Skin of body (tissue), 2 donors: ENCODE data around the gene PIM3.

DNA sequence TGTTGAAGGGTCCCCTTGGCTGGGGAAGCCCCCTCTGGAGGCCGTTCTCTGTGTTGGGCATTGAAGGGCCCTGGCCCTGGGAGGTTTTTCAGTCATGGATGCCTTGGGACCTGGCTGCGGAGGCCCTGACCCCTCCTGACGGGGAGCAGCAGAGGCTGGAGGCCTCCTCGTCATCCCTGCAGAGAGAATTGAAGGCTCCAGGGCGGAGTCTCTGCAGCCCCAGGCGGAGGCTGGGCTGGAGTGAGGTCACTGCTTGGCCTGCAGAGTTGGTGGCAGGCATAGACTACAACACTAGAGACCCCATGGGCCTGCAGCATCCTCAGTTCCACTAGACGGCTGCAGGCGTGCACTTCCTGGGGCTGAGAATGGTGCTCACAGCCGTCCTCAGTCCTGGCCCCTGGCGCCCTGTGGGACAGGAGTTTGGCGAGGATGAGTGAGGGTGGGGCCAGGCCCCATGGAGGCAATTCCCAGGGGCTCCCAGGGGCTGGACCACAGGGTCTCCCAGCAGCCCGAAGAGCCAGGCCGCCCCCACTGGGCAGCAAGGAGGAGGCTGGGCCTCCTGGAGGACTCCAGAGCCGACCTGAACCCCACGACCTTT, 143.4 kb downstream of the TAFA5 start:
- RAMPAGE, long total RNA, result no peak

DNA sequence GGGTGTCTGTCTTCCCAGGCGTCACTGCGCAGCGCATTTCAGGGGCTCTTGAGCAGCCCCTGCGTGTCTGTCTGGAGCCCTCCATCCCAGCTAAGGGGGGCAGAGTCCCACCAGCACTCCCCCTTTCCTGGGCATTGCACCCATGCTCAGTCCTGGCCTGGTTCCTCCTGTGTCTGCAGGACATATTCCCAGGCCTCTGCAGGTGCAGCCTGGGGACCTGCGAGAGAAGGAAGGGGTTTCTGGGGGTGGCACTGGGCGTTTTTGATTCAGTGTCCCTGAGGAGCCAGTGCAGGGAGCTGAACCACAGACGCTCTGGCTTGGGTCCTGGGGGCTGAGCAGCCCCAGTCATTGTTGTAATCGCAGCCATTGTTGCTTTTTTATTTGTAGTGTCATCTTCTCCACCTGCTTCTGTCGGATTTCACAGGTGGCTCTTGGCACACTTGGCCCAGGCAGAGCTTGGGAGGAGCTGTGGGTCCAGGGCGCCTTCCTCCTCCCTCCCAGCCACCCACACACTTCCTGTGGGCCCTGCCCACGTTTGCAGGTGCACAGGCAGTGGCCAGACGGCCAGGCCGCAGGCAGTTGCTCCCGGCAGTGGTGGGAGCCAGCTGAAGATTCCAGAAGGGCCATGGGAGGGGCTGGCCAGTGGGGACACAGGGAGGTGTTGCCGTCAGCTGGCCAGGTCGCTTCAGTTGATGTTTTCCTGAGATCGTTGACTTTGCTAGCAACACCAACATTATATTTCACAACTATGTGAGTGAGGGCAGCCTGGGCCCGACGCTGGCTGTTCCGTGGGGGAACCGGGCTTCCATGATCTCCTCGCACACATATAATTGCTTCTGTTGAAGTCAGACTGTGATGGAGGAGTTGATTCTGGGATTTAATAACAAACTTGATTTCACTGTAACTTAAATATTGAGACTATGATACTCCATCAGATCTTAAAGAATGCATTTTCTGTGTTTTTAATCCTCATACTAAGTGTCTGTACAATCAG, 146.4 kb downstream of the TAFA5 start:
- RAMPAGE, long total RNA, result no peak

DNA sequence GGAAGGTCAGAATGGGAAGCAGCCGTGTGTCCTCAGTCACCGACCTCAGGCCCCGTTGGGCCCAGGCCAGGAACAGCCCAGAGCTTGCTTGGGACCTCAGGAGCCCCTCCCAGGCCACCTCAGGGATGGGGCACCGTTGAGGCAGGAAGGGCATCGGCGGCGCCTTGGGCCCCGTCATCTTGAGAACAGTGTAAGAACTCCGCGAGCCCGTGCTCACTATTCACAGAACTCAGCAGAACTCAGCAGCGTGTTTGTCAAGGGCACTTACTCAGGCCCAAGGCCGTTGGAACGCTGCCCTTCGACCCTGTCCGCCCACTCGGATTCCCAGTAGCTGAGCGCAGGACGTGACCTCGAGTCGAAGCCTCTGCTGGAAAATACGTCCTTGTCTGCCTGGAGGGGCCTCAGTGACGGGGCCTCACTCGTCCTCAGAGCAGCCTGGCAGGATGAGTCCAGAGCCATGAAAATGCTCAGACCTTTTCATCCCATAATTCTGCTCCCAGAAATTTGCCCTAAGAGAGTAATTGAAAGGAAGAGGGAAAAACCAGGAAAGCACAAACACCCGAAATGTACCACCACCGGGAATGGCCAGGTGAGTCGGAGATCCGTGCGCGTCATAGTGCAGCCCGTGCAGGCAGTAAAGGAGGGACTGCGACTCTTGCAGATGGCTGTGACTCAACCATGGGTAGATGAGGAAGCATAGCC, 203.6 kb downstream of the TAFA5 start:
- RAMPAGE, long total RNA, result no peak

DNA sequence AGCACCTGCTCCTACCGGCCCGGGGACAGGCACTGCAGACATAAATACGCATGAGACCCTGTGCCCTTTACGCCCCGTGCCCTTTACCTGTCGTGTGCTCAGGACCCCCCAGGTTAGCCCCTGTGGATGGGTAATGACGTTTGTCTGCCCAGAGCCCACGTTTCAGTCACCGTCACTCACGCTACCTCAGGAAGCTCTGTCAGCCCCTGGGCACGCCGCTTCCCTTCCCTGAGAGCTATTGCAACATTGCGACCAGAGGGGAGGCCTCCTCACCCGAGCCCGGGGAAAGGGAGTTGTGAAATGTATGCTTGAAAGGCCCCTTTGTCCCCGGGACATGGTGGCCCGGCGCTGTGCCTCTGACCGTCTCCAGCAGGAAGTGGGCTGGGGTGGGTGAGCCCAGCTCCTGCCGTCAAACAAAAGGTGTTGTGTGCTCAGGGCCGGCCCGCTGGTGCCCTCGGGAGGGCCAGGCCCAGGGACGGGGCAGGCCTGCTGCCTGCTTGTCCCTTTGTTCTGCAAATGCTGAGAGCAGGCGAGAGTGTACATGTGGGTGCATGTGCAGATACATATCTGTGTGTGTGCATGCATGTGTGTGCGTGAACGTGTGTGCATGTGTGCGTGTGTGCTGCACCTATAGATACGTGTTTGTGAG, 213.3 kb downstream of the TAFA5 start:
- RAMPAGE, long total RNA, result no peak

DNA sequence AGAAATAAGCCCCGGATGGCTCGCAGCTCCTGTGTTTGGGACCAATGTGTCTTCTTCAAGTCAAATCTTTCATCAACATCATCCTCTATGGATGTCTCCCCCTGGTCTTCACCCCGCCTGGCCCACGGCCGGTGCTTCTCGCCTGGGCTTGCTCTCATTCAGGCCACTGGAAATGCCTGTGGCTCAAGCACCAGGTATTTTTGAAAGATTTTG, 568.5 kb downstream of the TAFA5 start:
- RAMPAGE, long total RNA, result no peak

GRCh38 chr22:49450167-49450644, 377.5 kb downstream of the BRD1 start:
- RAMPAGE, long total RNA, result no peak

DNA sequence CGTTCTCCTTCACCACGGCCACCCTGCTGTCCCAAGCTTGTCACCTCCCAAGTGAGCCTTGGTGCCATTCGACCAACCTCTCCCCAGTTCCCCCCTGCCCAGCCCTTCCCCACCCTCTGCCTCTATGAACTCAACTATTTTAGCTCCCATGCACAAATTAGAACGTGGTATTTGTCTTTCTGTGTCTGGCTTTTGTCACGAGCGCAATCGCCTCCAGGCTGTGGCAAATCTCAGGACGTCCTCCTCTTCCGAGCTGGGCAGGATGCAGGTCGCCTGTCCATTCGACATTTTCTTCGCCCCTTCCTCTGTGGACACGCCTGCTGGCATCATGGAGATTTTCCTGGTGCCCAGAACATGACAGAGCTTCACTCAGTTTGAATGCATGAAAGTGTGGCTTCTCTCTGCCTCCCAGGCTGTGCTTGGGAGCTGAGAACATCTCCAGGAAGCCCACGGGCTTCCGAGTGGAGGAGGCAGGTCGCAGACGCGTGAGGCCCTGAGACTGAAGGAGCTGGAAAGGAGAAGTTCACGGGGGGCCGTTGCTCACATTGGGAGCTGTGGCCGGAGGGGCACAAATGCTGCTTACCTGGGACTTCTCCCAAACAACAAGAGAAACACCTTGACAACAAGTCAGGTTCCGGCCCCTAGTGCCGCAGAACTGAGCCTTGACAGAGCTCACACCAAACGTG, 207.2 kb downstream of the BRD1 start:
- RAMPAGE, long total RNA, result no peak

DNA sequence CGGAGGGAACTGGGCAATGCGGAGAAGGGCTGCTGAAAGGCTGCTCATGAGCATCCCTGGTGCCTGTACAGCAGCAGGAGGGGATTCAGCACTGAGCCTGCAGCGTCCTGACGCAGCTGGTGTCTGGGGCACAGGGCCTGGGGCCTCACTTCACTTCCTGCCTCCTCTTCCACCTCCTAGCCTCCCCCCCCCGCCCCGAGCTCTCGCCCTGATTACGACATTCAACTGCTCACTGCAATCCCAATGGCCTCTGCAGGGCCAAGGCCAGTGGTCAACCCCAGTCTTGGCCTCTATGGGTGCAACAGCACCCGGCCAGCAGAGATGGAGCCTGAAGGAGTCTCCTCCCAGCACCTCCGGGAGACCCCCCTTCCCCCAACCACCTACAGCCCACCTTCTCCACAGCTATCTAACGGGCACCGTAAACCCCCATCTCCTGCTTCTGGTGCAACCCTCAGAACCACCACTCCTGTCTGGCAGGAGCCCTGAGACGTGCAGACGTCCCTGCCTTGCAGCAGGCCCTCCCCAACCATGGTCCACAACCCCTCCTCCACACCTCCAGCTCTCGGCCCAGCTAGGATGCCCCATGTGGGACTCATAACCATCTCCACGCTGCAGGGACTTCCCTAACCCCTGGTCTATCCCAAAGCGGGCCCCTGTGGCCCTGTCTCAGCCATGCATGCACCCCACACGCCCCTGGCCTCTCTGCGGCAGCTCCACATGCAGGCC, 38.2 kb downstream of the BRD1 start:
- RAMPAGE, long total RNA, result no peak

DNA sequence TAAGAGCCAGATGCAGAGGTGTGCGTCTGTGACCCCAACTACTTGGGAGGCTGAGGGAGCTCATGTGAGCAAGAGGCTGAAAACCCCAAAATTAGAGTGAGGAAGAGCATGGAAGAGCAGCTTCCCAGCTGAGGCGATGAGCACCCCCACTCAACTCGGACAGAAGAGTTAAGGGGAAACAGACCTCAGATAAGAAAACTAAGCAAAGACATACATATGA, 21.4 kb downstream of the BRD1 start:
- RAMPAGE, long total RNA, result no peak

- RAMPAGE, long total RNA, result no peak
These were observed 10.0 kb downstream of the BRD1 start for GRCh38 chr22:49817396-49818259.

DNA sequence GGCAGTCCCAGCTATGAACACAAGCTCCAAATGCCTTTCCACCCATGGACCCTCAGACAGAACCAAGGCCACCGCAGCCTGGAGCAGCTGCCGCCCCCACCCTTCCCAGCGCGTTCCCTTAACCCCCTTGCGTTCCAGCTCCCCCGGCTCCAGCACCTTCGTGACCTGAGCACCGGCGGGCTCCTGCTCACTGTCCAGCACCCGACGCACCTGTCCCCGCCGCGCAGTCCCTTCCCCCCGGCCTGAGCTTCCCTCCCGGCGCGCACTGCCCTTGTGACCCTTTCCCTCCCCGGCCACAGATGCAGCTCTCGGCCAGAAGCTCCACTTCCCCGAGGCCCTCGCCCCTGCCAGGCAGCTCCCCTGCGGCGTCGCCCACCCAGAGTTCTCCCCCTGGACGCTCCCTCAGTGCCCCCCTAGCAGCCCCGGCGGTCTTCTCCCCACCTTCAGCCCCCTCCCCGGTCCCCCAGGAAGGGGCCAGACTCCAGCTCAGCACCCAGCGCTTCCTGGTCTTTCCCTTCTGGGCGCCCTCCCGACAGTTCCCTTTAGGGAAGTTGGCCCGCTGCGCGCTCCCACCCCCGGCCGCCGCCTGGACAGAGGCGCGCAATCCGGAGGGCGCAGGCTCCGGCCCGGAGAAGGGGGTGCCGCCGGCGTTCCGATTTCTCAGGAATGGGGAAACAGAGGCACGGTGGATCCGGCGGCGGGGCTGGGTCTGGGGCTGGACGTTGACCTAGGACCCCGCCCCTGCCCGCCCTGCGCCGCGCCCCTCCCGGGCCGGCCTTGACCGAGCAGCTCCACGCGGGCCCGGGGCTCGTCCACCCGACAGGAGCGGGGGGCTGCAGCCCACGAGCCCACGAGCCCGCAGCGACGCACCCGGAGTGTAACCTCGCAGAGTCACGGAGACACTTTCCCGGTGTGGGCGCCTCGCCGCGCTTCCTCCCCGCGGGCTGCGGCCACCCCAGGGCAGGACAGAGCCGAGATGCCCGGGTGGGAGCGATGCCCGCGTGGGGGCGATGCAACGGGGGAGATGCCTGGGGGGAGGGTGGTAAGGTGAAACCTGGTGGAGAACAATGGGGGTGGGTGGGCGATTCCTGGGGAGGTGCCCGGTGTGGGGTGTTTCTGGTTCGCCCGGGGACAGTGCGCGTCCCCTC, 5.3 kb upstream of the ZBED4 start:
- RAMPAGE, long total RNA, result no peak

- RAMPAGE, long total RNA, result no peak
These were observed 29.2 kb downstream of the ALG12 start for GRCh38 chr22:49888985-49889570.

- RAMPAGE, long total RNA, result no peak
These were observed 17.7 kb downstream of the CRELD2 start for GRCh38 chr22:49935934-49936650.

DNA sequence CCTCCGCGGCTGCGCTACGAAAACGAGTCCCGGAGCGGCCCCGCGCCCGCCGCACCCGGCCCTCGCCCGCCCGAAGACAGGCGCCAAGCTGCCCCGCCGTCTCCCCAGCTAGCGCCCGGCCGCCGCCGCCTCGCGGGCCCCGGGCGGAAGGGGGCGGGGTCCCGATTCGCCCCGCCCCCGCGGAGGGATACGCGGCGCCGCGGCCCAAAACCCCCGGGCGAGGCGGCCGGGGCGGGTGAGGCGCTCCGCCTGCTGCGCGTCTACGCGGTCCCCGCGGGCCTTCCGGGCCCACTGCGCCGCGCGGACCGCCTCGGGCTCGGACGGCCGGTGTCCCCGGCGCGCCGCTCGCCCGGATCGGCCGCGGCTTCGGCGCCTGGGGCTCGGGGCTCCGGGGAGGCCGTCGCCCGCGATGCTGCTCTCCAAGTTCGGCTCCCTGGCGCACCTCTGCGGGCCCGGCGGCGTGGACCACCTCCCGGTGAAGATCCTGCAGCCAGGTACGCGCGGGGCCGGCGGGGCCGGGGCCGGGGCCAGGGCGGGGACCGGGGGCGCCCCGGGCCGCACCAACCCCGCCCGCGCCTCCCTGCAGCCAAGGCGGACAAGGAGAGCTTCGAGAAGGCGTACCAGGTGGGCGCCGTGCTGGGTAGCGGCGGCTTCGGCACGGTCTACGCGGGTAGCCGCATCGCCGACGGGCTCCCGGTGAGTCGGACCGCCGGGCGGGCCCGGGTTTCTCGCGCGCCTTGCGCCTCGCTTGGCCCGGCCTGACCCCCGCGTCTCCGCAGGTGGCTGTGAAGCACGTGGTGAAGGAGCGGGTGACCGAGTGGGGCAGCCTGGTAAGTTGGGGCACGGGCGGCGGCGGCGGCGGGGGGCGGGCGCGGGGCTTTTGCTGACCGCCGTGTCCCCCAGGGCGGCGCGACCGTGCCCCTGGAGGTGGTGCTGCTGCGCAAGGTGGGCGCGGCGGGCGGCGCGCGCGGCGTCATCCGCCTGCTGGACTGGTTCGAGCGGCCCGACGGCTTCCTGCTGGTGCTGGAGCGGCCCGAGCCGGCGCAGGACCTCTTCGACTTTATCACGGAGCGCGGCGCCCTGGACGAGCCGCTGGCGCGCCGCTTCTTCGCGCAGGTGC, at the start of gene PIM3:
Gene PIM3 (plus strand): TSS at position 234 of the 1,120 bp plus-strand sequence.
- RAMPAGE, long total RNA, result no peak

DNA sequence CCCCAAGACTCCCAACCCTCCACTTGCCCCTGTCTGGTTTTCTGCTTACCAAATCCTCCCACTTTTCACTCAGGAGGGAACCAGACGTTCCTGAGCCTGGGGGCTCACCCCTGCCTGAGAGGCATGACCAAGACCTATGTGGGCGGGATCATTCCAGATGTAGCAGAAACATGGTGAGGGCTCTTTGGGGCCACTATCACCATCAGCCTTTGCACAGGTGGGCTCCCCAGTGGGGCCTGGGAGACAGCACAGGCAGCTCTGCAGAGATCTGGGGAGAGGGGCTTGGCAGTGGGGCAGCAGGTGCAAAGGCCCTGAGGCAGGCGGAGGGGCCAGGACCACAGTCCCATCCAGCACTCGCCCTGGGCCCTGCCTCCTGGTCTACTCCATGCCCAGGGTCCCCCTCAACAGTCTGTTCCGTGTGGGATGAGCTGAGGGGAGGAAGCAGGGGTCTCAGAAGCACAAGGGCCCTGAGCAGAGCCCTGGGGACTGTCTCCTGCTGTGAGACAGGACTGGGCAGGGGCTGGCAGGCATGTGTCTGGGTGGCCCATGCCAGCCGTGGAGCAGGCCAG, 9.3 kb downstream of the PIM3 start:
- RAMPAGE, long total RNA, result no peak

DNA sequence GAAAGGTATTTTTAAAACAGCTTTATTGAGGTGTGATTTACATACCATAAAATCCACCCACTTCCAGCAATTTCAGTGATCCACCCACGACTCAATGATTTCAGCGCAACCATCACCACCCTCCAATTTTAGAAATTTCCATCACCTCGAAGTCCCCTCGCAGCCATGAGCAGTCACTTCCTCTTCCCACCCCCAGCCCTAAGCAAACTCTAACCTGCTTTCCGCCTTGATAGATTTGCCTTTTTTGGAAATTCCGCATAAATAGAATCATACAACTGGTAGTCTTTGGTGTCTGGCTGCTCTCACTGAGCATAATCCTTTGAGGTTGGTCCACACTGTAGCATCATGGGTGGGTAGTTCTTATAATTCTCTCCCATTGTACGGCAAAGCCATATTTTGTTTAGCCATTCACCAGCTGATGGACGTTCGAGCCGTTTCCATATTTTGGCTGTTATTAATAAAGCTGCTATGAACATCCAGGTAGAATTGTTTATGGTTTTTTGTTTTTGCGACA, 15.9 kb downstream of the PIM3 start:
- RAMPAGE, long total RNA, result no peak

DNA sequence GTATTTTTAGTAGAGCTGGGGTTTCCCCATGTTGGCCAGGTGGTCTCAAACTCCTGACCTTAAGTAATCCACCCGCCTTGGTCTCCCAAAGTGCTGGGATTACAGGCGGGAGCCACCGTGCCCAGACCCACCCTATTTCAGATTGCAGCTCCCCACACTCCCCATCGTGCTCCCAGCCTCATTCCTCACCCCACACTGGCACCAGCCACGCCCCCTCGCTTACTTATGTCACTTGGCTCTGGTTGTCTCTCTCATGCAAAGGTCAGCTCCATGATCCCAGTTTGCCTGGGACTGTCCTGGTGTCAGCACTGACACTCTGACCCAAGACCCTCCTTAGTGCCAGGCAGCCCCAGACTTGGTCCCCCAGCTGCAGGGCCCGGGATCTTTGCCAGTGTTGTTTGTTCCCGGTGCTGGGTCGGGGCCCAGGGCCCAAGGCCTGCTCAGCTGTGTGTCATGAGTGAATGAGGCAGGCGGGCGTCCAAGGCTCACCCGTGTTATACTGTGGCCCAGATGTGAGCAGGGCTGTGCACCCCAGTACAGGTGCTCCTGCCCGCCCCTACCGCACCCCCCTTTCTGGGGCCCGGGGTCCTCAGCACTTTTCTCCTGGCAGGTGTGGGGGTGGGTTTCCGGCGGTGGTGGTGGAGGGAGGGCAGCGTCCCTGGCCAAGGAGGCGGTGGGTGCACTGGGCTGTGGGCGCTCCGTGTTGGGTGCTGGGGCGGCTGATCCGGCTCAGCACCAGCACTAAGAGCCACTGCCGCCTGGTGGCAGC, 19.6 kb downstream of the IL17REL start:
- RAMPAGE, long total RNA, result no peak

DNA sequence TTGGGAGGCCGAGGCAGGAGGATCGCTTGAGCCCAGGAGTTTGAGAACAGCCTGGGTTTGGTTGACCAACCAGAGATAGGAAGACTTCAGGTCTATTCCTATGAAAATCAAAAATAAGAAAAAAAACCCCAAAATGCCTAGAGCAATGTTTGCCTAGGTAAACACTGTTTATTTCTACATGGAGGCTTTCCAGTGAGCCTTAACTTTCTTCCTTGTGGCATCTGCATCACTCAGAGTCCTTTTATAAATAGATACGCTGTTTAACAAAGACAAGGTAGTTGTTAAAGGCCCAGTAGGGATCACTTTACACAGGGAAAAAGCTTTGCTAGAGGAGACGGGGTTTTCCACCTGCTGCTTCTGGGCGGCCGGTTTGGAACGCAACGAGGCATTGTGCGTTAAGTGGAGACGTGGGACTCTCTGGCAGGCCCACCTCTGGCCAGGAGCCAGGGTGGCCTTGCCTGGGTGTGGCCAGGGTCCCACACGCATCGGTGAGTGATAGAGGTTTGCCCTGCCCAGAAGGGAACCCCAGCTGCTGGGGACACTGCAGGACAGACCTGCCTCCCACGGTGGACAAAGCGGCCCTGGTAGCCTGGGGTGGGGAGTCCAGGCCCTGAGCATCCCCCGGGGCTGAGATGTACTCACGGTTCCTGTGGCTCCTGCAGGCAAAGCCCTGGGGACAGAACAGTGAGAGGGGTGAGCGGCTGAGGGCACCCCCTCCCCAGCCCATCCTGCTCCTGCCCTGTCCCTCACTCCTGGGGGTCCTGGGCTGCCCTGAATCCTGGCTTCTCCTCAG, 4.4 kb downstream of the IL17REL start:
- RAMPAGE, long total RNA, result no peak

DNA sequence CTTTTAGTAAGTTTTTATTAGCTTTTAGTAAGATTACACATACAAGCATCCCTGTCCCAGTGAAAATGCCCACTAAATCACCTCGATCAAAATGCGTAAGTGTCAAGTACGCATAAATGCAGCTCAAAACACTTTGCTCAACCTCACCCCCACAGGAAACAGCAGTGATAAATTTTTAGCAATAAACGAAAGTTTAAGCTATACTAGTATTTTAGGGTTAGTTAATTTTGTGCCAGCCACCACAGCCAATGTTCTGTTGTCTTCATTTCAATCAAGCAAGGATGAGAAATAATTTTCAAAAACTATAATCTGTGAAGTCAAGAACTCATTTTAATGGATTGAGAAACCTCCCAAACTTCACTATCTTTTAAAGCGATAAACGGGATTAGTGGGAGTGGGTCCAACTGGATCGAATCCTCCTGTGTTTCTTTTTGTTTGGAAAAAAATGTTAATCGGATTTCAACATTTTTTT, 963 bp upstream of the MLC1 start:
- RAMPAGE, long total RNA, result no peak

DNA sequence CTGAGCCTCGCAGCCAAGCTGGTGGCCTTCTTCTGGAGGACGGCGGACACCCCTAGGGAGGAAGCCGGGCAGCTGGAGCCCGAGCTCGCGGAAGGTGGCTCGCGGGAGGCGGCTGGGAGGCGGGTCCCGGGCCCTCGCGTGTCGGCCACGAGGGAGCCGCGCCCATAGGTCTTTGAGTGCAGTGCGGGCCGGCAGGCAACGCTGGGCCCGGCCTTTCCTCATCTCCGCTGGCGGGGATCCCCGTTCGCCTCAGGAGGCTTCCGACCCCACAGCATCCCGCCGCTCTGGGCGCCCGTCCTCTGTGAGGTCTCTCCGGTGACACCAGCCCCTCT, 252 bp downstream of the MOV10L1 start:
- RAMPAGE, long total RNA, result no peak